Umbilical cord (tissue), 2 donors: ENCODE measurements around a stretch of chr10.

GRCh38 chr10:47599583-47600083 is 76.2 kb upstream of the AGAP9 start:
- RAMPAGE, long total RNA = no peak

DNA sequence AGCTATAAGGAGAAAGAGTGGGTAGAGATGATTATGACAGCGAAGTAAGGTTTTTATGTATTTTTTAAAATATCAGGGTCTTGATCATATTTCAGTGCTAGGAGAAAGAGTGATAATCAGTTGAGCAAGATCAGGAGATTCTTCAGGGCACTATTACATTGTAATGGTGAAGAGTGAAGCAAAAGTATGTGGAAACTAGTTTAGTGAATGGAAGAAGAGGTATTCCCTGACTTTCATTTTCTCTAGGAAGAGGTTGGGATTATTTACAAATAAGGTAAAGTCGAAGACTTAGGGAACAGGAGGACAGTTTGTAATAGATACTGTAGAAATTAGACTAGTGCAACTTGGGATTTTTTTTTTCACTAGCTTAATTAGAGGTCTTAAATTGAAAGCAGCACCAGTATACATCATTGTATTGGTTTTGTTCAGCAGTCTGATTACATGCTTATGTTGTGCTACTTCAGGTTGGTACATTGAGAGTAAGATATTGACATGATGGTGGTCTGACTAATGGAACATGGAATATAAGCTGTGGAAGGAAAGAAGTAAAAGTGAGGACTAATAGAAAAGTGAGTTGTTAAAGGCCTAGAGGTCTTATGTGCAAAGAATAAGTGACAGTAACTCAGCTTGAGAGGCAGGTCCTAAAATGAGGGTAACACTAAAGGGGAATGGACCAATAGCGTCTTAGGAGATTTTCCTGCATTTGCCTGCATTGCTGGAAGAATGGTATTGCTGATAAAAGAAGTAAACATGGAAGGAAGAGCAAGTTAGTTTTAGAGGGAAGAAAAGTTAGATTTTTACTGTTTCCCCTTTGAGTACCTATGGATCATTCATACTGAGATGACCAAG is 63.7 kb downstream of the MAPK8 start:
- RAMPAGE, long total RNA = no peak

DNA sequence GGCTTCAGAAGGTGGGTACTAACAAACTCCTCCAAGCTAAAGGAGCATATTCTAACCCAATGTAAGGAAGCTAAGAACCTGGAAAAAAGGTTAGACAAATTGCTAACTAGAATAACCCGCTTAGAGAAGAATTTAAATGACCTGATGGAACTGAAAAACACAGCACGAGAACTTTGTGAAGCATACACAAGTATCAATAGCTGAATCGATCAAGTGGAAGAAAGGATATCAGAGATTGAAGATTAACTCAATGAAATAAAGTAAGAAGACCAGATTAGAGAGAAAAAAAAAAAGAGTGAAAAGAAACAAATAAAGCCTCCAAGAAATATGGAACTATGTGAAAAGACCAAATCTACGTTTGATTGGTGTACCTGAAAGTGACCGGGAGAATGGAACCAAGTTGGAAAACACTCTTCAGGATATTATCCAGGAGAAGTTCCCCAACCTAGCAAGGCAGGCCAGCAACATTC is 66.0 kb downstream of the MAPK8 start:
- RAMPAGE, long total RNA = no peak

- RAMPAGE, long total RNA = no peak
Observed at GRCh38 chr10:48497193-48497576, 107.7 kb downstream of the ARHGAP22 start.

- RAMPAGE, long total RNA = no peak
Observed at GRCh38 chr10:49007991-49008399, 68.4 kb upstream of the LRRC18 start.

- RAMPAGE, long total RNA = no peak
Observed at GRCh38 chr10:49254107-49254647, 44.8 kb upstream of the C10orf71 start.

- RAMPAGE, long total RNA = no peak
Observed at GRCh38 chr10:49300436-49300944, 1.5 kb downstream of the C10orf71 start.

- RAMPAGE, long total RNA = no peak
Observed at GRCh38 chr10:49362421-49362744, 33.5 kb downstream of the DRGX start.

- RAMPAGE, long total RNA = no peak
Observed at GRCh38 chr10:49470154-49470747, 68.7 kb downstream of the ERCC6 start.

DNA sequence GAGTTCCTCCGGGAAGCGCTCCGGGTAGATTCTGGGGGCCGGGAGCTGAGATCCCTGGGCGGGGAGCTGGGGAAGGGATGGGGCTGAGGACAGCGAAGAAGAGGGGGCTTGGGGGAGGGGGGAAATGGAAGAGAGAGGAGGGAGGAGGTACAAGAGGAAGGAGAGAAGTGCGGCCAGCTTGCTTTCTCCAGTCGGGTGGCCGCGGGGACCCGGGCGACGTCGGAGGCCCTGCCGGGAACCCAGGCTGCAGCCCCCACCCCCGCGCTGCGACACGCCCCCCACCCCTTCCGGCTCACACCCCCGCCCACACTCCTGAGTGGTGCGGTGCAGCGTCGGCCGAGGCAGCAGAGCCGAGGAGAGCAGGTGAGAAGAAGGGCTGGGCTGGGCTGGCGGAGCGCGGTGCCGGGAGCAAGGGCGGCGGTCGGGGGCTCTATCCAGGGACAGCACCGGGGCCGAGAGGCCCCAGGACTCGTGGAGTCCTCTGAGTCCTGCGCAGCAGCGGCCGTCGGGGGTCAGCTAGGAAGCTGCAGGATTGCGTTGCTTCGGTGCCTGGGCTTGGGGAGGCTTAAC is 361 bp downstream of the CHAT start:
- RAMPAGE, long total RNA = no peak

DNA sequence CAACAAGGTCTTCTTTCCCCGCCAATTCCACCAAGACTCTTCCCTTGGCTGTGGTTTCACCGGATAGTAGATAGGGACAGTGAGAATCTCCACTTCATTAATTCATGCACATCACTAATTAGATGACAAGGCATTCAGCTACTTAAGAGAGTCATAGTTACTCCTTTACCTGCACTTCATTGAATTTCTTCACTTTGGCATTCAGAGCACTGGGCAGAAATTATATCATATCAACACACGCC is 23.6 kb downstream of the C10orf53 start:
- RAMPAGE, long total RNA = no peak

DNA sequence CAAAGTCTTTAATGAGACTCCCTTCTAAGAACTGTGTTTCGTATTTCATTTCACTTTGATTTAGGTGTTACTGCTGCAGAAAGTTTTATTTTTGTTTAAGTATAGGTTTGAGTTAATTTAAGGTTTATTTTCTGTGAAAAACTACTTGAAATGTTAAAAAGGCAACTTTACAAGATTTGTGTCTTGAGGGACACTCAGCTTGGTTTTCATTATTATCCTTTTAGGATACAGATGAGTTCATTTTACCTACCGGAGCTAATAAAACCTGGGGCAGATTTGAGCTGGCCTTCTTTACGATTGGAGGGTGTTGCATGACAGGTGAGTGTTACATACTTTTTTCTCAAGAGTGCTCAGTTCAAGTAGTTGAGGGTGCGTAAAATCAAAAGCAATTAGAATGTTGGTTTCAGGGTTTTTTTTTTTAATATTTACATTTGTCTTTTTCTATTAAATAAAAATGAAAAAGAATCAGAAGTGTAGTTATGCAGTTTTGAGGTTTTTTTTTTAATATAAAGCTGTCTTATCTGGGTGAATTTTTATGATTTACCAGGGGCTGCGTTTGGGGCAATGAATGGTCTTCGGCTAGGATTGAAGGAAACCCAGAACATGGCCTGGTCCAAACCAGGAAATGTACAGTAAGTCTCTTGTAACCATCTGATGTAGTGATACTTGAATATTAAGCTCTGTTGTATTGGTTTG is 10.2 kb downstream of the TIMM23B start:
- RAMPAGE, long total RNA = no peak

DNA sequence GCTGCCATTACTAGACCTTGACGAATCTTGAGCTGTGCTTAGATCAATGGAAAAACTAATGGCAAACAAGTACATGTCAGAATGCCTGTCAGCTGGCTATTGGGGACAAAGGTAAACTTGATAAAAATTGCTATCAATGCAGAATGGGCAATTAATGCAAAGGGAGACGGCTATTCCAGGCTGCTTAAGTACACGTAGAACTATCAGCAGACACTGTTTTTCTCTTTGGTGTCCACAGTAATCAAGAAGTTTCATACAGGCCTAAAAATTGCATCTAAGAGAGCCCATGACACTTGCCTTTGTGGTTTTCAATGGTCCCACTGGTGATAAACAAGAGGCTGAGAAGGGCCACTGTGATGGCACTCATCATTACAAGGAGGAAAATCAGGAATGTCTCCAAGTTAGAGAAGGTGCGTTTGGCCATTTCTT is 3.1 kb downstream of the ASAH2 start:
- RAMPAGE, long total RNA = no peak

DNA sequence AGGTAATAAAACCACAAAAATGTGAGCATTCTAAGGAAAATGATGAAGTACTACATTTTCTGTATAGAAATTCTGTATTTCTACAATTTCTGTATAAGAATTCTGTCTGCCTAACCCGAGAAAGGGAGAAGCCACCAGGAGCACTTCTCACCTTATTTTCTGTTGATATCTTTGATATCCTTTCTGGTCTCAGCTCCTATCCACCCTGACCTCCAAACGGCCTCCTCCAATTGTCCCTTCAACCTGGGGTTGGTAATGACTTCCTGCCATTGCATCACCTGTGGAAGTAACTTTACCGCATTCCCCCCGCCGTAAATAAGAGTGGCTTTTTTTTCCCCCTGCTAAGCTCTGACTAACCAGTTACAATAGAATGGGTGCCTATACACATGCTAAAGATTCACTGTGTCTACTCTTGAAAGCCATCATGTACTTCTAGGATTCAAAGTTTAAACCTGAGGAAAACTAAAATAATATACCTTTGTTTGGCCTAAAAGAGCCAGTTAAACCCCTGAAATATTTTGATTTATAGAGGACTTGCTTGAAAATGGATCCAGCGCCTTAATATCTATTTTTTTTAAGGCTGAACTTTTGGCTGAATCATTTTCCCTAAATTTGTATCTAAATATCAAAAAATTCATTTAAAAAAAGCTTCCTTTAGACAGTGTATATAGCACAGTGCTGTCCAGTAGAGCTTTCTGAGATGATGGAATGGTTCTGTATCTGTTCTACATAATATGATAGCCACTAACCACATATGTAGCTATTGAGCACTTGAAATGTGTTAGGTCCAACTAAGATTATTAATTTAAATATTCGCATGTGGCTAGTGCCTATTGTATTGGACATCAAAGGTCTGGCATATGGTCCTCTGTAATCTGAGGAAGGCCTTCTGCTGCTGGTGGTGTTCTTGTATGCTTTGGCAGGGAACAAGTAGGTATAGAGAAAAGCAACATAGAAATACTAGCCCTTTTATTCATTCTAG is 156.3 kb upstream of the ASAH2 start:
- RAMPAGE, long total RNA = no peak

DNA sequence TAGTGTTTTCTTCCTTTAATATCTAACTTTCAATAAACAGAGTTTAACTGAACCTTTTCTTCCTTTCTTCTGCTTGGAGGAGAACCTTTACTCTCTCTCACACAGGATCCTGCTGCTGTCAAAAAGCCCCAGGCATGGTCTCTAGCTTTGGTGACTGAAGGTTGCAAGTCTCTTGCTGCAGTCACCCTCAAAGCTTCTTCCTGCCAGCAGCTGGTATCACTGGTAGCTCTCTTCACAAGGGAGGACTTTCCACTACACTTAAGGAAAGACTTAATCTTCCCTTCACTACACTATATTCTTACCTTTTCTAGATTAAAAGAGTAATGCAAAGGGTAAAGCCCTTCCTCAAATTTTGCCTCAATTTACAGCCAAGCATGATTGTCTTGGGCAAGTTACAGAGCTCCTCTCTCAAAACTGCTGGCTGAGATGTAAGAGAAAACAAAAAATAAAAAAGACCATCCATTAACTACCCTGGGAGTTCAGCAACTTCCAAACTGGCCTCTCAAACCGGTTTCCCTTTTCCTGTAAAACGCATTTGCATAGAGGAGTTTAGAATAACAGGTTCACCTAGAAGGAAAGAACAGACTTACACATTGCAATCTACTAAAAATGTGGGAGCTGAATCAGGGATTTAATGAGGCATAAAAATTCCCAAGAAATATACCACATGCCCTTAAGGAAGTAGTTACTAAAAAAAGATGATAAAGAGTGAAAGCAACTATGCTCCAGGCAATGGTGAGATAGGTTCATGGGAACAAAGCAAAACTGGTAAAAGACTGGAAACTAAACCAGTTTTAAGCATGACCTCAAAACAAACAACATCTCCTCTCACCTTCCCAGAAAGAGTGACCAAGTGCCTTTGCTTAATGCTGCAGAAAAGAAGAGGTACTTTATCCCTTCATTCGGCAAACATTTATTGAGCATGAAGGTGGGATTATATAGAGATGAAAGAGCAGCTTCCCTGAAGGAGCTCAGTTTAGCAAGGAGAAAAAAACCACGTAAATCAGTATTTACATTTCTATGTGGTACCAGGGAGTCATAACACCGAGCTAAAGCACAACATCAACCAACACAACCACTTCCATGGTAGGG is 153.0 kb downstream of the SGMS1 start:
- RAMPAGE, long total RNA = no peak

DNA sequence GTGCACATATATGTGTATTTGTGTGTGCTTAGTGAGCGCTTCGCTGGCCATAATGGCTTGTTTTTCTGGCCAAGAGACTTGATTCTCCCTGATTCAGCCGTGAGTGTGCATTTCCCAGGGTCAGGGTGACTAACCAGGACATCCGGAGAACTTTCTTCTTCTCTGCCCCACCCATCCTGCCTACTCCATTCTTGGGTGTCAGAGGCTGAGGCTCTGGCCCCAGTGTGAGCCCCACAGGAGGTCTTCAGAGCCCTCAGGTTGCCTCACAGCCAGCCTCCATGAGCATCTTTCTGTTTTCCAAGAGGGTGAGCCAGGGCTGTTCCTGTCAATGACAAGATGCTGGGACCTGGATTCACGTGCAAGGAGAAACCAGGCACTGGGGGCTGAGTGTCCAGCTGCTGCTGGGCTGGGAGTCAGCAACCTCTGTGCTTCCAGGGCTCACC is 37.8 kb upstream of the ASAH2B start:
- RAMPAGE, long total RNA = no peak

GRCh38 chr10:50988953-50989219 is 85.4 kb upstream of the PRKG1 start:
- RAMPAGE, long total RNA = no peak

DNA sequence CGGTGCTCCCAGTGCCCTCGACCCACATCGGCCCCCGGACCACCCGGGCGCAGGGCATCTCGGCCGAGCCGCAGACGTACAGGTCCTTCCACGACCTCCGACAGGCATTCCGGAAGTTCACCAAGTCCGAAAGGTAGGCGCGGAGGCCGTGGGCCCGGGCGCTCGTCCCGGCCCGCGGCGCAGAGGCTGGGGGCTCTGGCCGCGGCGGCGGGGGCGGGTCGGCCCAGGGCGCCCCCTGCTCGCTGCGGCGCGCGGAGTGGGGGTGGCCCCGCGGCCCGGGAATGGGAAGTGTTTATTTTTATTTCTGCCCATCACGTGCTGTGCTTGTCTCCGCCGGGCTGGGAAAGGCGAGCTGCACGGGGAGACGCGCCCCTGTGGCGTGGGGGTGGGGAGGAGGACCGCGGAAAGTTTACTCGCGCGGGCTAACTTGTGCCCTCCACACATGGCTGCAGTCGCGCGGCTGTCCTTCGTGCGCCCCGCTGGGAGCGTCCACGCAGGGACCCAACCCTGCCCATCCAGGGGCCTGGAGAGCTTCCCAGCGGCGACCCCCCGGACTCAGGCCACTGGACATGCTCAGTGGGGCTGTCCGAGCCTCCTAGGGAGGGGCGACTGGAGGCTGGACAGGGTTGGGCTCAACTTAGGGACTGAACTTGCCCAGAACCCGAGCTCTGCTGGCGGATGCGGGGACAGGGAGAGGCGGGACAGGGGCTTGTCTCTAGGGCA is 82.6 kb upstream of the PRKG1 start:
- RAMPAGE, long total RNA = no peak

- RAMPAGE, long total RNA = no peak
Observed at GRCh38 chr10:50993261-50993785, 81.0 kb upstream of the PRKG1 start.

DNA sequence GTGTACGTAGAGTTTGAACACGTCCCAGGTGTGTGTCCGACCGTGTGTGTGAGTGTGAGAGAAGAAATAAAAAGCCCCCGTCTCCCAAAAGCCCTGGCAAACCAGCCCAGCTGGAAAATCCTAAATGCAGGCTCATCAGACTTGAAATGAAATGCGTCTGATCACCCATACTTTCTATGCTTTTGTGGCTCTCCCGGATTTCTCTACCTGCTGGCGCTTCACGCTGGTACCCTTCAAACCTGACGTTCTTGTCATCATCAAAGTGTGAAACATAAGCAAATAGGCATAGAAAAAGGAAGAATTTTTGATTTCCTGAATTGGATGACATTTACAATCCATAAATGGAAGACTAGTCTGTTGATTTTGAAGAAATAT is 864 bp downstream of the PRKG1 start:
- RAMPAGE, long total RNA = no peak